Esophagus muscularis mucosa (tissue), 4 donors: ENCODE data around the genes P4HA1, CFAP70 and MSS51.

GRCh38 chr10:72257091-72257443 is 16.7 kb upstream of the DDIT4 start:
- PRO-cap, result unidirectional peak, minus-strand start at chr10:72257234
- RAMPAGE, long total RNA, 4 experiments, result no peak in any of the 4 experiments

GRCh38 chr10:72318830-72319240 is 35.9 kb downstream of the DNAJB12 start:
- PRO-cap, result no peak
- RAMPAGE, long total RNA, 4 experiments, result no peak in any of the 4 experiments

DNA sequence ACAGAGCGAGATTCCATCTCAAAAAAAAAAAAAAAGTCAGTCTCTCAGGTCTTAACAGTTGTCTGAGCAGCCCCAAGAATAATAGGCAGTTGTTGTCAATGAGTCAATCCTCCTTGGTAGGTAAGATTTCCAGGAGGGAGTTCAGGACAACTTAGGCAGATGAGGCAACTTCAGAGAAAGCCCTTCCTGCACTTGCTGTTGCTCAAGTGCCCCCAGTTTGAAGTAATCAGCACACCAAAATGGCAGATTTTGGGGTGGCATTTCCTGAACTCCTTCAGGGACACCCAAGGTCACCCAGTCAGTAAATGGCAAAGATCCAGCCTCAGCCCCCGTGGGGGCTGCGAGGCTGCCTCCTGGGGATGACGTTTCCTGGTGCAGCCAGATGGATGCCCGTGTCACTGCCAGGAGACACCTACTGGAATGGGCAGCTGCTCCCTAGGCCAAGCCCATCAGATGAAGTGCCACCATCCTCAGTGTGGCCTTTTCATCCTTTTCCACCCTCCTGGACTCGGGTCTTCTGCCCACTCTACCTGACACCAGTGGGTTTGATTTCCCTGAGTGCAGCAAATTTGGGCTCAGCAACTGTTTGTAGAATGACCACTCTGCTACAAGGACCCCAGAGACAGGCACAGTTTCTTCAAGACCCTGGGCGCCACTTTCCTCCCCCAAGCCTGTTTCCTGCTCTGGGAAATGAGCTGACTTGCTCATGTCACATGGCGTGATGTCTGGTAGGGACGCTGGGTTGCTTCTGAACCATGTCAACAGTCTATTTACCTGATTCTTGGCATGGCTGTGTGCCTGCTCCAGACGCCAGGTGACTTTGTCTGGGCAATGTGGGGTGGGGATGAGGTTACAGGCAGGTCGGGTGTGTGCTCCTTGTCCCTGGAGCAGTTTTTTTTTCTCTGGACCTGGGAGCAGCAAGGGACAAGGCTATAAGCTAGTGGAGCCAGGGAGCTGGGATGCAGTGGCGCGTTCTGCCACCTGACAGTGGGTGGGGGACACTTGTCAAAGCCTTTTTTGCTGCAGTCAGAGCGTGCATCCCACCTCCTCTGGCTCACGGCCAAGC is 23.4 kb downstream of the DNAJB12 start:
- PRO-cap, result unidirectional peak, minus-strand start at position 987 of the sequence
- RAMPAGE, long total RNA, 4 experiments, result no peak in any of the 4 experiments

- PRO-cap, result bidirectional peak, plus-strand start at chr10:72332274, minus-strand start at chr10:72332082
- RAMPAGE, long total RNA, 4 experiments, result no peak in any of the 4 experiments
Observed at GRCh38 chr10:72332010-72332804, 22.5 kb downstream of the DNAJB12 start.

DNA sequence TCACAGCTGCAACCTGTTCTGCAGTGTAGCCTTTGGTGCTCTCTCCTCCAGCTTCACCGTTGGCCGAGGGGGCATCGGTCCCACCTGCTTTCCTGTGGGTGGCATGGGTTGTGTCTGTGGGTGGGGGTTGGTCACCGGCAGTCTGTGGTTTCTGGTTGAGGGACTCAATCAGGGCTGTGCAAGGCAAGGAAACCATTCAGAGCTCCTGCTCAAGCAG is 9.9 kb downstream of the DNAJB12 start:
- PRO-cap, result no peak
- RAMPAGE, long total RNA, 4 experiments, result no peak in any of the 4 experiments

- PRO-cap, result no peak
- RAMPAGE, long total RNA, 4 experiments, result no peak in any of the 4 experiments
Observed at GRCh38 chr10:72691855-72692065, 183 bp upstream of the MCU start.

DNA sequence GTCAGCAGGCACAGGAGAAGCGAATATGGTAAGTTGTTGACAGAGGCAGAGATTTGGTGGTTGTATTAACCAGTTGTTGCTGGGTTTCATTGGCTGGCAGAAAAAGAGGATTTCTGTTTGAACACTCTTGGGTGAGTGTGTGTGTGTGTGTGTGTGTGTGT is 976 bp downstream of the MCU start:
- PRO-cap, result no peak
- RAMPAGE, long total RNA, 4 experiments, result no peak in any of the 4 experiments

GRCh38 chr10:72777013-72777493 is 85.1 kb downstream of the MCU start:
- PRO-cap, result no peak
- RAMPAGE, long total RNA, 4 experiments, result no peak in any of the 4 experiments

- PRO-cap, result no peak
- RAMPAGE, long total RNA, 4 experiments, result no peak in any of the 4 experiments
Observed at GRCh38 chr10:72952915-72953266, 1.7 kb downstream of the PLA2G12B start.

- PRO-cap, result bidirectional peak, plus-strand start at chr10:73097174, minus-strand start at chr10:73096862
- RAMPAGE, long total RNA, 4 experiments, result start-site peak on the minus strand in 4 of 4 experiments, at chr10:73096816-73096992 at its widest, 85 to 659 reads per replicate
Observed at GRCh38 chr10:73096793-73097401, at the start of gene P4HA1. TSS of gene P4HA1 (minus strand) at chr10:73096866.

GRCh38 chr10:73357951-73359014 is at the start of gene CFAP70:
TSS of gene CFAP70 (minus strand) at chr10:73358864.
- PRO-cap, result bidirectional peak, plus-strand start at chr10:73358876, minus-strand start at chr10:73358732
- RAMPAGE, long total RNA, 4 experiments, result start-site peak on the minus strand in 1 of 4 experiments, at chr10:73358741-73358754 at its widest, 5 reads per replicate

- PRO-cap, result no peak
- RAMPAGE, long total RNA, 4 experiments, result no peak in any of the 4 experiments
Observed at GRCh38 chr10:73433410-73434130, at the start of gene MSS51. TSS of gene MSS51 (minus strand) at chr10:73433561.

DNA sequence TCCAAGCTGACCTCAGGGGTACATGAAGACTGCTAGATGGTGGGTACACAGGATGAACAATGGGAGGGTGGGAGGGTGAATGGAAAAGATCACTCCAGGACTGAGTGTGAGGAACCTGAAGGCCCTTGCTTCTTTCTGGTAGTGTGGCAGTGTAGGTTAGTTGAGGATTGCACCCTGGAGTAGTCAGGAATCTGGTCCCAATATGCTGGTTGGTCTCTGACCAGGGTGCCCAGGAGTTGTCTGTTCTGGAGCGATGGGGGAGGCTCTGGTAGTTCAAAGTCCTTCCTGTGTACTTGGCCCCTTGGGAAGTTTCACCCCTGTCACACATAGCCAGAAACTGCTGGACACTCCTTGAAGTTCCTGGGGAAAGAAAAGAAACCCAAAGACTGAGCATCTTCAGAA is 3.0 kb upstream of the PPP3CB start:
- PRO-cap, result no peak
- RAMPAGE, long total RNA, 4 experiments, result no peak in any of the 4 experiments

DNA sequence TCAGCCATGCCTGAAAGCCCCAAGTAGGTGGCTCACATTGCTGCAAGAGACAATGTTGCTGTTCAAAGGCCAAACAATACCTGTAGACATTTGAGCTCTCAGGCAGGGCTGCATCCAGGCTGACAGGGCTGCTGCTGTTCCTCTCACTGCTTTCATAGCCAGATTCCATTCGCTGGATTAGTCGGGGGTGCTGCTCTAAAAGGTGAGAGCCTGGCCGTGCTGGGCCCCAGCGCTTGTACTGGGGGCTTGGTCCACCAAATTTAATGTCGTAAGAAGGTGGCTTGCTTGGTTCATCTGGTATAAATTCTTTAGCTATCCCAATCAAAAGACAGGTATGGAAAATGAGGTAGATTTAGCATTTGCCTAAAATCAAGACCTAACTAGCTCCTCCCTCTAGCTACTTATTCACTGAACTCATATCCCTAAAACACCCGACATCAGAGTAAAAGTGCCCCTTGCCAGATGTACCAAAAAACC is 33.8 kb upstream of the PPP3CB start:
- PRO-cap, result no peak
- RAMPAGE, long total RNA, 4 experiments, result start-site peak on the minus strand in 1 of 4 experiments, centred at position 183 of the sequence, 5 reads per replicate

GRCh38 chr10:73871619-73872751 is 2.4 kb downstream of the CAMK2G start:
- PRO-cap, result unidirectional peak, plus-strand start at chr10:73872602
- RAMPAGE, long total RNA, 4 experiments, result no peak in any of the 4 experiments

GRCh38 chr10:73907816-73908332 is 3.1 kb upstream of the PLAU start:
- PRO-cap, result bidirectional peak, plus-strand start at chr10:73908159, minus-strand start at chr10:73907956
- RAMPAGE, long total RNA, 4 experiments, result no peak in any of the 4 experiments

- PRO-cap, result no peak
- RAMPAGE, long total RNA, 4 experiments, result no peak in any of the 4 experiments
Observed at GRCh38 chr10:73965228-73965615, 32.7 kb upstream of the VCL start.

DNA sequence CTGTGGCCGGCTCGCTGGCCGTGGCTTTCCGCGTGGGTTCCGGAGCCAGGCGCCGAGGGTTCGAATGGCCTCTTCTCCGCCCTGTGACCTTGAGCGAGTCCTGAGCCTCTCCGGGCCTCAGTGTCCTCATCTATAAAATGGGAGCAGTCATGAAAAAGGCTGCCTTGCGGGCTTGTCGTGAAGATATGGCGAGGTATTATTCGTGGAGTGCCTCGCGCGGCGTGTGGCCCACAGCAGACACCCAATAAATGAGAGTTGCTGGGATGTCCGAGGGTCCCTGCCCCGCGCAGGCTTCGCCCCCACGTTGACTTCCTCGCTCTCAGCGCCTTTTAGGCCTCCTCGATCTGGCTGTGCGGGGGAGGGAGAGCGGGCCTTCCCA is 522 bp downstream of the VCL start:
- PRO-cap, result no peak
- RAMPAGE, long total RNA, 4 experiments, result no peak in any of the 4 experiments

DNA sequence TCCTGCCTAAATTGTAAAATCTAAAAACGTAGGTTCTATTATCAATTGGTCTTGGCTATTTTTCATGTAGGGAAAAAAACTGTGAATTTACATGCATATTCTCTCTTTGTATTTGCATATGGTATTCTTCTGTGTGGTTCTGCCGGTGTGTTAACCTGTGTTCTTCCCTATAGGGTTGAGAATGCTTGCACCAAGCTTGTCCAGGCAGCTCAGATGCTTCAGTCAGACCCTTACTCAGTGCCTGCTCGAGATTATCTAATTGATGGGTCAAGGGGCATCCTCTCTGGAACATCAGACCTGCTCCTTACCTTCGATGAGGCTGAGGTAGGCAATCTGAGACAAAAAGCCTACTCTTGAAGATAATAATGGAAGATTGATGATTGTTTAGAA is 72.6 kb downstream of the VCL start:
- PRO-cap, result no peak
- RAMPAGE, long total RNA, 4 experiments, result no peak in any of the 4 experiments

GRCh38 chr10:74122893-74123764 is 27.5 kb downstream of the AP3M1 start:
- PRO-cap, result no peak
- RAMPAGE, long total RNA, 4 experiments, result no peak in any of the 4 experiments